Left cardiac atrium (tissue), 1 donor: Measurements from ENCODE around the genes TAGAP and MRPL18.

- PRO-cap: no peak
These were observed 42.7 kb upstream of the EZR start for GRCh38 chr6:158861720-158862432.

- PRO-cap: no peak
These were observed 77.9 kb downstream of the RSPH3 start for GRCh38 chr6:158922079-158922488.

GRCh38 chr6:158923808-158924588, 76.0 kb downstream of the RSPH3 start:
- PRO-cap: no peak

- PRO-cap: no peak
These were observed 8.2 kb downstream of the TAGAP start for GRCh38 chr6:159036420-159037215.

- PRO-cap: no peak
These were observed 4.2 kb downstream of the TAGAP start for GRCh38 chr6:159040504-159041175.

DNA sequence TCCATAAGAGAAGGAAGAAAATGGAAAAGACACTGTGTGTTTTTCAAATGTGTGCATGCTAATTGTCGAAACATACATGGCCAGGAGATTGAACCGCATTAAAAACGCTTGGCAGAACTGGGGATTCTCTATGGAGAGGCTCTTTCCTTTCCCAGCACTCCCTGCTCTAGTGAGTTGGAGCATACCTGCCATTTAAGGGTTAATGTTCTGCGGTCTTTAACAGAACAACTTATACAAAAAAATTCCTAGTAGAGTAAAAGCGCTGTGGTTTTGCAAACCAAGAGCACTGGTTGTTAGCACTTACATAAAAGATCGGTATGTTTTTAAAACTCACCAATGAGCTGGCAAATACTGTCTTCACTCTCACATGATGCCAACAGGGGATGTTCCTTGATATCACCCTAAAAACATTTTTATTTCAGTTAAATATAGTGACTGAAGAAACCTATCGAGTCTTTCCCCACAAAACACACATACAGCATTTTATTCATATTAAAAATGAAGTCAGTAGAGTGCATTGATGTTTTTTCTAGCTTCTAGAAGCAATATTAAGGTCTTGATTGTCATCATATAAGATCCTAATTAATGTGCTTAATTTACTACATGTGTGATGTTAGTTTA, 1.4 kb downstream of the TAGAP start:
- PRO-cap: no peak

GRCh38 chr6:159044616-159045578, at the start of gene TAGAP:
Gene TAGAP, minus strand, starts transcription at chr6:159044991.
- PRO-cap: unidirectional peak, minus-strand start at chr6:159045016

GRCh38 chr6:159106596-159107248, 61.9 kb upstream of the TAGAP start:
- PRO-cap: no peak

DNA sequence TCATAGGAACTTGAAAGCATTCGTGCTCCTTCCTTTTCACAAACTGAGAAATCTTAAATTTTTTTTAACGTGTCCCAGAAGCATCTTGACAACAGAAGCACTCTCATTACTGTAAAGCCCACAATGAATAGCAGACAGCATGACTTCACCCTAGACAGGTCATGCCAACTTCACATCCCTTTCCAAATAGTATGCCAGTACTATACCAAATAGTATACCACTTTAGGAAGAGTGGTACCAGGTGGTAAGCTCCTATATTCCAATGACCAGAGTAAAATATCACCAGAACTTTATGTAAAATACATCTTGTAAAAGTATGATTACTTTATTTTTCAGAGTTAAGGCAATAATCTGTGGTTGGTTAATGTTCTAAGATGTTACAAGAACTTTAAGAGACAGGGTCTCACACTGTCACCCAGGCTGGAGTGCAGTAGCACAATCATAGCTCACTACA, 15.8 kb downstream of the SOD2 start:
- PRO-cap: no peak

GRCh38 chr6:159687966-159688390, 5.1 kb downstream of the SOD2 start:
- PRO-cap: no peak

DNA sequence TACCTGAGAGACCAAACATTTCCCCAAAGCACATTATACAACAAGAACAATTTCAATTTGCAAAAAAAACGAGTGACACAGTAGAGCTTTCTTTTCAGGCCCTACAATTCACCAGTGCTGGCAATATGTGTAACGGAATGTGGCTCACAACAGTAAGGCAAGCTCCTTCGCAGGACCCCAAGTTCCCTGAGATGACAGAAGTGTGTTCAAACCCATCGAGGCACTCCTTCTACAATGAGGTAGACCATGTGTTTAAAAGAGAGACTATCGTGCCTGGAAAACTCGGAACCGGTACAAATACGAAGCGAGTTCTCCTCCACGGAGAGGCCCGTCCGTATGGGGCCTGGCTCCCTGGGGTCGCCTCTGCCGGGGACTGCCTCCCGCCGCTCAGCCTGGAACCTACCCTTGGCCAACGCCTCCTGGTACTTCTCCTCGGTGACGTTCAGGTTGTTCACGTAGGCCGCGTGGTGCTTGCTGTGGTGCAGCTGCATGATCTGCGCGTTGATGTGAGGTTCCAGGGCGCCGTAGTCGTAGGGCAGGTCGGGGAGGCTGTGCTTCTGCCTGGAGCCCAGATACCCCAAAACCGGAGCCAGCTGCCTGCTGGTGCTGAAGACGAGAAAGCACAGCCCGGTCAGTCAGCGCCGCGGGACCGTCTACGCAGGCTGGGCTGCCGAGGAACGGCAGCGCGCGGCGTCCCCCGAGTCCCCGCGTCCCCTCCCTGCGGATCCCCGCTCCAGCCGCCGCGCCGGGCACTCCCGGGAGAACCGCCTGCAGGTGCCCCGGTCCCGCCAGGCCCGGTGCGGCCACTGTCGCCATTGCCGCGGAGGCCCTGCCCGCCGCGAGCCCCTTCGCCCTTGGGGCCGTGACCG, 549 bp downstream of the SOD2 start:
- PRO-cap: no peak

- PRO-cap: no peak
These were observed 3.9 kb upstream of the WTAP start for GRCh38 chr6:159723416-159723885.

DNA sequence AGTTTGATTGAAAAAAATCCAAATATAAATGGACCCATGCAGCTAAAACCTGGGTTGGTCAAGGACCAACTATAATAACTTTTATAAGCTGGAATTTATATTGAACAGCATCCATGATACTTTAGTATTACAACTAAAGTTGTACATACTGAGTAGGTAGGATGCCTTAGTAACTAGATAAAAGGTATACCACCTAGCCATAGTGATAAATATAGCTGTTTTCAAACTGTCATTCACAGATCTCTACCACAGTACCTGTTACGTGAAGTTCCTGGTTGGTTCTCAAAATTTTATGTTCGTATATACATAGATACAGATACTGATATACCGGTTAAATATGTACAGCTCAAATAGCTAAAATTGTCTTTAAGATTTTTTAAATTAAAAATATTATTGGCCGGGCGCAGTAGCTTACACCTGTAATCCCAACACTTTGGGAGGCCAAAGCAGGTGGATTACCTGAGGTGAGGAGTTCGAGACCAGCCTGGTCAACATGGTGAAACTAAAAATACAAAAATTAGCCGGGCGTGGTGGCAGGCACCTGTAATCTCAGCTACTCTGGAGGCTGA, 4.9 kb downstream of the WTAP start:
- PRO-cap: no peak

DNA sequence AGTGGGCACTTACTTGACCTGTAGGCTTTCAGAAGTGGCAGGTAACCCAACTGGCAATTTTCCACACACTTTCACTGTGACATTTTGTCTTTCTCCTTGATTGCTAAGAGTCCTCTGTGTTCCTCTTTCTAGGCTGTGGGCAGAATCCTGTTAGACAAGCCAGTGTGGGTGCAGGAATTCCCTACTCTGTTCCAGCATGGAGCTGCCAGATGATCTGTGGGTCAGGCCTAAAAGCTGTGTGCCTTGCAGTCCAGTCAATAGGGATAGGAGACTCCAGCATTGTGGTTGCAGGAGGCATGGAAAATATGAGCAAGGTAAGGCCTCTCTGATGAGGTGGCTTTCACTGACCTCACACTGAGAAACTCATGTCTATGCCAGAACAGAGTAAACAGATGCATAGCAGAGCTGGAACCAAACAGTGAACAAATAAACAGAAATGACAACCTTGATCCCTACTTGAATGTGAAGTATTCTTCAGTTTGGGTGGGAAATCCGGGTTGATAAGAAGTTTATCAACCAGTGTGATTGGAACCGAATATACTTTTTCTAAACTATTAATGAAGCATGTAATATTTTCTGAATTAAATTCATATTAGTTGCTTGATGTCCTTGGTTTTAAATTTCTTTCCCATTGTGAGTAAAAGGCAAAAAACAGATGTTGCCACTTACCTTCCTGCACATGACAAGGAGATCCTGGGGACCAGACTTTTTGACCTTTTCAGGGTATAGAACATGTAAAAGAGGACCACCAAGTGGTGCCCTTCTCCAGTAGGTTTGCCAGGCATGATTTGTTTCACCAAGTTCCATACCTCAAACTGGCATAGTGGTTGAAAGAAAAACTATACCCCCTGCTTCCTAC, 5.3 kb downstream of the ACAT2 start:
- PRO-cap: no peak

GRCh38 chr6:159790381-159790651, at the start of gene MRPL18:
Gene MRPL18, plus strand, starts transcription at chr6:159790467.
- PRO-cap: bidirectional peak, plus-strand start at chr6:159790454, minus-strand start at chr6:159790273

DNA sequence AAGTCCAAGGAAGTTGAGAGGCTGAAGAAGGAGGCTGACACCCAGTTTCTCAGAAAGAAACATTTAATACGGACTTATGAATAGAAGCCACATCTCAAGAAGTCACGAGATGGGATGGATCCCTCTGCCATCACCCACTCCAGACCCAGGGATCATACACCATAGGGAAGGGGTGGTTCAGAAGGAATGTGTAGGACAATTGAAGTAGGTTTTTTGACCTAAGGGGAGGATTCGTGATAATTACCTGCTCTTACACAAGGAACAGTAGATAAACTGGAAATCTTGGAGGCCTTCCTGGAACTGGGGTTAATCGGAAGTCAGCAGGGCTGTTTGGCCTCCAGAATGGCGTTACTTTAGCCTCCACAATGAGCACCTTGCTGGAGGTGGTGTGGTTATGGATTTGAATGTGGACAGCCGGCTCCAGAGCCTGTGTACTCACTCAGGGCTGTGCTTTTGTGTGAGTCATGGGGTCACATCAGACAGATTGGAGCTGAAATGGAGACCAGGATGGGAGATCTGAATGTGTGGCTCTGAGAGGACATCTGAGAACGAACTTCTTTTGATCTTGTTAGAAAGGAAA, 30.2 kb downstream of the IGF2R start:
- PRO-cap: no peak

GRCh38 chr6:160038417-160038719, 69.5 kb downstream of the IGF2R start:
- PRO-cap: no peak

DNA sequence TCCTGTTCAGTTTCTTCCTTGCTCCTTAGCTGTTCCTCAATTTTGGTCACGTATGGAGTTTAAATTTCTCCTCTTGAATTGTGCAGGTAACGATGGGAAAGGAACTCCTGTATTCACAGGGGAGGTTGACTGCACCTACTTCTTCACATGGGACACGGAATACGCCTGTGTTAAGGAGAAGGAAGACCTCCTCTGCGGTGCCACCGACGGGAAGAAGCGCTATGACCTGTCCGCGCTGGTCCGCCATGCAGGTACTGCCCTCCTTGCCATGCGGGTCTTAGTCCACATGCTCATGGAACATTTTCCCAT, 71.5 kb downstream of the IGF2R start:
- PRO-cap: no peak

GRCh38 chr6:160055490-160056282, 65.9 kb upstream of the SLC22A1 start:
- PRO-cap: no peak

DNA sequence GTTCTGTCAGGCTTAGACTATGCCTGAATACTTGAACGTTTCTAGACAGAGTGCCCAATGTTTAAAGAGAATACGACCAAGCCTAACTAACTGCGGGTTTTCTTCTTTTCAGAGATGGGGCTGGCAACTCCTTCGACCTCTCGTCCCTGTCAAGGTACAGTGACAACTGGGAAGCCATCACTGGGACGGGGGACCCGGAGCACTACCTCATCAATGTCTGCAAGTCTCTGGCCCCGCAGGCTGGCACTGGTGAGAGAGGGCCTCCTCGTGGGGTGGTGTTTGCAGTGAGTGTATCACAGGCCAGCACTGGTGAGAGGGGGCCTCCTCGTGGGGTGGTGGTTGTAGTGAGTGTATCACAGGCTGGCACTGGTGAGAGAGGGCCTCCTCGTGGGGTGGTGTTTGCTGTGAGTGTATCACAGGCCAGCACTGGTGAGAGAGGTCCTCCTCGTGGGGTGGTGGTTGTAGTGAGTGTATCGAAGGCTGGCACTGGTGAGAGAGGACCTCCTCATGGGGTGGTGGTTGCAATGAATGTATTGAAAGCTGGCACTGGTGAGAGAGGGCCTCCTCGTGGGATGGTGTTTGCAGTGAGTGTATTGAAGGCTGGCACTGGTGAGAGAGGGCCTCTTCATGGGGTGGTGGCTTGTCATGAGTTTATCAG, 53.3 kb upstream of the SLC22A1 start:
- PRO-cap: no peak